ENCODE measurements around the genes TMEM252 and PIP5K1B.

DNA sequence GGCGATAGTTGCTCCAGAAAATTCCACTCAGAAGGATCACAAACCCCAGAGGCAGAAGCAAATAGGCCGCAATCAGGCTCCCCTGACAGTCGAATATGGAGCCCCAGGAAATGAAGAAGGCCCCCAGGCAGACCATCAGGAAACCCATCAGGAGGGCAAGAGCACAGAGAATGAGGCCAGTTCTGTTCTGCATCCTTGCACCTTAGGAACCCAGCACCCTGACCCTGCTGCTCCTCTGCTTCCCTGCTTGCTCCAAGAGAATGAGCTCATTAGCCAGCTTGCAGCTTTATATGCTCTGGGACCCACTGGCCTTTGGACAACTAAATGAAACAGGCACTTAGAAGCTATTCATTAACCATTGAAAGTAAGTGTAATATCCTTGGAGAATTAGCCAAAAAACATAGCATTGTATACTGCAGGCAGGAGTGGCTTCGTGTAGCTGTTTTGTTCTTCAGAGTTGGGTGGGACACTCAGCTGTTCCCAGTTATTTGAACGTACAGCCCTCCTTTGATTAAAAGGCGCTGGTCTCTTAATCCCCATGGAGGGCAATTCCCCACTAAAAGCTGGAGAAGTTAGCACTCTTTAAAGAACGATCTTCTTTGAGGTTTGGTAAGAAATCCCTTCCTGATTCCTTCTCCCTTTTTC, at the start of gene TMEM252:
TSS of gene TMEM252 (minus strand) at position 262 of the 645 bp plus-strand sequence.
- PRO-cap = bidirectional peak, plus-strand start at position 448 of the sequence, minus-strand start at position 262 of the sequence
- RAMPAGE, long total RNA, 4 experiments = no peak in any of the 4 experiments

DNA sequence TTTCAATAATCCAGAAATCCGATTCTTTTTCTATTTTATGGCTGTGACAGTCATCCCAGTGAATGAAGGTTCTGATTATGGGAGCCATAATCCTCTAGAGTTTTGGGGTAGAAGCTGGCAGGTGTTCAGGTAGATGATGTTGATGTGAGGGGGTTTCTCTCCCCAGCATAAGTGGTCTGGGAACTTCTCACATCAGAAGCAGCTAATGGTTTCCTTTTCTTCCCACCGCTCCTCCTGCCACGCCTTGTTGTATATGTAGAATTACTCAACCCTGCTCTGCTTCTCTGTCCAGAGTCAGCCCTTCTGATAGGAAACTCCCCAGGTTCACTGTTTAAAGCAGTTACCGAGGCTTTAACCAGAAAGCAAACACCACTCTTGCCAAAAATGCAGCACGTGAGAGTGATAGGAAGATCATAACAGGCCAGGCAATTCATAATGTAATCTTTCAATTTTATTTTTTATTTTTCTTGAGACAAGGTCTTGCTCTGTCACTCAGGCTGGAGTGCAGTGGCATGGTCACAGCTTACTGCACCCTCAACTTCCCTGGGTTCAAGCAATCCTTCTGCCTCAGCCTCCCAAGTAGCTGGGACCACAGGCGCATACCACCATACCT, 10.5 kb upstream of the TMEM252 start:
- PRO-cap = no peak
- RAMPAGE, long total RNA, 4 experiments = no peak in any of the 4 experiments

DNA sequence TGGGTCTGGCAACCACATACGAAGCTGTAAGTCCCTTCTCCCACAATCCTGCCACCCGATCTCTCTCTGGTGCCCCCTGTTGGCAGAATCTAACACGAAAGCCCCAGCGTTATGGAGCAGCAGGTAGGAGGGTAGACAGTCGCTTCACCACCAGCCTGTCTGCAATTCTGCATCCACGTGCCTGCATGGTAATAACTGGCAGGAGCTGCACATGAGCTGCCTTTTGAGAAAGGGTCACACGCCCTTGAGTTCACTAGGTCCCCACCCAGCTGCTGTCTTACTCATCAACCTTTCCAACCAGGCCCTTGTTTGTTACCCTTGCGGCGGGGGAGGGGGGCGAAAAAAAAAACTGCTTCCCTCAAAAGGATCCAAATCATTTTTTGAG, 19.5 kb upstream of the TMEM252 start:
- PRO-cap = unidirectional peak, minus-strand start at position 161 of the sequence
- RAMPAGE, long total RNA, 4 experiments = no peak in any of the 4 experiments

DNA sequence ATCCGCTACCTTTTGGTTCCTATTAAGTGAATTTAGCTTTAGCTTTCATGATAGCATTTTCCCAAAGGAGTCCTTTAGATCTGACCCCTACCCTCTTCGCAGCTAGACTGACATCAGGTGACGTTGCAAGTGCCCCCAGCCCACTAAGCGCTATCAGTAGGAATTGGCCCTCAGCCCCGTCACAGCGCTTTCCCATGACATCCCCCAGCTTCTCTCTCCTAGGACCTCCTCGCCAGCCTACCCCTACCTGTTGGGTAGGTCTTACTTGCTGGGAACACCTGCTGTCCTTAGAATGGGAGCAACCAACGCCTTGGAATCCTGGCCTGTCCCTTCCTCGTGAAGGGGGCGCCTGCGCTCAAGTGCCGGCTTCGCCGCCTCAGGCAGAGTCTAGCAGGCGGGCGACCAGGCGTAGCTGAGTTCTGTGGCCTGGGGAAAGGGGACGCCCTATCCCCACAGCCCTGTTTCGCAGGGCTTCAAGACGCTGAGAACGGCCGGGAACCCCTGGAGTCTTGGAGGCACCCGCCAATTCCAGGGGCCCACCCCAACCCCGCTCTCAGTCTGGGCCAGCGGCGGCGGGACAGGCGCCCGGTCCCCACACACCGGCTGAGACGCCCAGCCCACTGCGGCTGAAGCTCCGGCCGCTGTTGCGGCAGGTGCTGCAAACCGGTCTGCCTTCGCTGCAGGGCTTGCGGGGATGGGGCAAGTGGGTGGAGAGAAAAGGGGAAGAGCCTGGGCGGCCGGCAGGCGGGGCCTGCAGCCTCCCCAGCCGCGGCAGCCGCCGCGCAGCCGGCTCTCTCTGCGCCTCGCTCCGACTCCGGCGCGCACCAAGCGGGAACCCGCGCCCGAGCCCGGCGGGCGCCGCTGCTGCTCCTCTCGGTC, at the start of gene PIP5K1B:
TSS of gene PIP5K1B (plus strand) at position 793 of the 879 bp plus-strand sequence.
- PRO-cap = bidirectional peak, plus-strand start at position 765 of the sequence, minus-strand start at position 648 of the sequence
- RAMPAGE, long total RNA, 4 experiments = no peak in any of the 4 experiments

- PRO-cap = no peak
- RAMPAGE, long total RNA, 4 experiments = no peak in any of the 4 experiments
These were observed 455 bp upstream of the PABIR1 start for GRCh38 chr9:68779374-68779846.

DNA sequence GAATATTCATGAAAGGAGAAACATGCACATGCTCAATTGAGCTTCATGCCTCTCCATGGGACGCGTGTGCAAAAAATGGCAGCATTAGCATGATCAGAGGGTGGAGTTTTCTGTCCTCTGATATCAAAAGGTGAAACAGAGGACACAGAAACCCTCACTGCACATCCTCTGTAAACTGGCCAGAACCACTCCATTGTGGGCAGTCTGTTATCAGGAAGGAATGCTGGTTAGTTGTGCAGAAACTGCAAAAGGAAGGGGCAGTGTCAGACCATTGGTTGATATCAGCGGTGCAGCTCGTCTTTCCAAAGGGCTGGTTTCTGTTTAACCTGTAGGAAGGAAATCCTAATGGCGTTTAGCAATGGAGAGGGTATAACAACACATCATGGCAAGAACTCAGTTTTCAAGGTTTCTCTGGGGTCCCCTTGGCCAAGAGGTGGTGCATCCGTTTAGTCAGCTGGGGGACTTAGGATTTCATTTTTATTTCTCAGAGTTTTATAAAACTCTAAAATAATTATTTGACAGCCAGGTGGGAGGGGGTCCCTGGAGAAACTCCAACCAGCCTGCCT, 50.4 kb downstream of the FXN start:
- PRO-cap = no peak
- RAMPAGE, long total RNA, 4 experiments = no peak in any of the 4 experiments

DNA sequence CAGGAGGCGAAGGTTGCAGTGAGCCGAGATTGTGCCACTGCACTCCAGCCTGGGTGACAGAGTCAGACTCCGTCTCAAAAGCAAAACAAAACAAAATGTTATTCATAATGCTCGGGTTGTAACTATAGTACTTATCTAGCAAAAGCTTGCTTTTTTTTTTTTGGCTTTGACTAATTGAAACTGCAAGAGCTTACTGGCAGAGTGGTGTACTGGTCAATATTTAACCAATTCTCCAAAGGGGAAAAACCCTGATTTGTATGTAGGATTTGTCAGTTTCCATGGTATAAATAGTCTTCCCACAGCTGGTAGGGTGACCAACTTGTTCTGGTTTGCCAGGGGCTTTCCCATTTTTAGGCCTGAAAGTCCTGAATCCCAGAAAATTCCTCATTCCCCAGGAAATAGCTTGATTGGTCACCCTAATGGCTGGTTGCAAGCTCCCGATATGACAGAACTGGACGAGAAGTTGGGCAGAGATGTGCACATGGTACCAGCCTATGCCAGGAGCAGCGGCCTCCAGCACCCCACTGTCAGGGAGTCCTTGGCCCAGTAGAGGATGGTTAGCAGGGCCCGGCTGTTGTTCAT, 58.0 kb downstream of the FXN start:
- PRO-cap = no peak
- RAMPAGE, long total RNA, 4 experiments = no peak in any of the 4 experiments

DNA sequence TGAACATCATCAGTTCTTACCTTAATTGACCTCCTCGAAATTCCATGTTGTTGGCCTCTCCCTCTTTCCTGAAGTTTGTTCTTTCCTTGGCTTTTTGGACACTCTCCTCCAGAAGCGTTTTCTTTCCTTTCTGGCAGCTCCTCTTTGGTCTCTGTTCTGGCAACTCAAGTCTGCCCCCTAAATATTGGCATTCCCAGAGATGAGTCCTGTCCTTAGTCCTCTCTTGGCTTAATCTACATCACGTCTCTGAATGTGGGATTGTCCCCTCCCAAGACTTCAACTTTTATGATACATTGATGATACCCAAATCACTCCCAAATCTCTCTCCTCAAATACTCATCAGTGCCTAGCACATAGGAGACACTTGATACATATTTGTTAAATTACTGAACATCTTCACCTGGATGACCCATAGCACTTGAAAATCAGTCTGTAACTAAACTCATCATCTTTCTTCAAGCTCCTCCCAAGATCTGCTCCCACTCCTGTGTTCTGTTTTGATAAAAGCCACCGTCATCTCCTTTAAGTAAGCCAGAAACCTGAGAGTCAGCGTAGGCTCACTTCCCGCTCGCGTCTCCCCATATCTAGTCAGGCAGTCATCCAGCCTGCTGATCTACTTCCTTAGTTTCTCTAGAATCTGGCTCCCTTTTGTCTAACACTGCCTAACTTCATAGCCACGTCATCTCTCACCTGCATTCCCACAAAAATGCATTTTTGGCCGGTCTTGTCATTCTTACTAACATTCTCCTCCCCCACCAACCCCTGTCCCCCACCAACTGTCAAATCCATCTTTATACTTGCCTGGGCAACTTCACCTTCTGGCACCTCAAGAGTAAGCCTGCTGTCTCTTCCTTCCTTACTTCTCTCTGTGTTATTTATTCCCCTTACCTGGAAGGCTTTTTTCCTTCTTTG, 3.2 kb upstream of the TJP2 start:
- PRO-cap = no peak
- RAMPAGE, long total RNA, 4 experiments = no peak in any of the 4 experiments

GRCh38 chr9:69180751-69181039, 6.6 kb downstream of the TJP2 start:
- PRO-cap = bidirectional peak, plus-strand start at chr9:69180968, minus-strand start at chr9:69180814
- RAMPAGE, long total RNA, 4 experiments = no peak in any of the 4 experiments

- PRO-cap = no peak
- RAMPAGE, long total RNA, 4 experiments = no peak in any of the 4 experiments
These were observed 51.9 kb upstream of the ENTREP1 start for GRCh38 chr9:69273113-69273597.

GRCh38 chr9:69306950-69307264, 18.1 kb upstream of the ENTREP1 start:
- PRO-cap = no peak
- RAMPAGE, long total RNA, 4 experiments = no peak in any of the 4 experiments

GRCh38 chr9:69470633-69470871, 145.5 kb downstream of the ENTREP1 start:
- PRO-cap = no peak
- RAMPAGE, long total RNA, 4 experiments = no peak in any of the 4 experiments

- PRO-cap = no peak
- RAMPAGE, long total RNA, 4 experiments = no peak in any of the 4 experiments
These were observed 14.4 kb upstream of the CFAP95 start for GRCh38 chr9:69806078-69806762.

DNA sequence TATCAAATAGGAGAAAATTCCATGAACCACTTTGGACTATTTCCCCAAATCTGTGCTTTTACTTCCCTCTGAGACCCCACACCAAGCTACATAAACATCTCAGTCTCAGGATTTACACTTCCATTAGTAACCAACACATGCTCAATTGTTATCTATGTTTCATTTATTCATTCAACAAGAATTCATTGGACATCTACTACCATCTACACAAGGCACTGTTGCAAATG, 52.9 kb upstream of the MAMDC2 start:
- PRO-cap = no peak
- RAMPAGE, long total RNA, 4 experiments = no peak in any of the 4 experiments

- PRO-cap = no peak
- RAMPAGE, long total RNA, 4 experiments = no peak in any of the 4 experiments
These were observed 5.6 kb downstream of the MAMDC2 start for GRCh38 chr9:70049200-70049745.

GRCh38 chr9:70076436-70077187, 33.0 kb downstream of the MAMDC2 start:
- PRO-cap = bidirectional peak, plus-strand start at chr9:70076876, minus-strand start at chr9:70076719
- RAMPAGE, long total RNA, 4 experiments = no peak in any of the 4 experiments

- PRO-cap = no peak
- RAMPAGE, long total RNA, 4 experiments = no peak in any of the 4 experiments
These were observed 69.4 kb downstream of the MAMDC2 start for GRCh38 chr9:70113065-70113358.

- PRO-cap = no peak
- RAMPAGE, long total RNA, 4 experiments = no peak in any of the 4 experiments
These were observed 80.1 kb downstream of the MAMDC2 start for GRCh38 chr9:70123539-70124301.

DNA sequence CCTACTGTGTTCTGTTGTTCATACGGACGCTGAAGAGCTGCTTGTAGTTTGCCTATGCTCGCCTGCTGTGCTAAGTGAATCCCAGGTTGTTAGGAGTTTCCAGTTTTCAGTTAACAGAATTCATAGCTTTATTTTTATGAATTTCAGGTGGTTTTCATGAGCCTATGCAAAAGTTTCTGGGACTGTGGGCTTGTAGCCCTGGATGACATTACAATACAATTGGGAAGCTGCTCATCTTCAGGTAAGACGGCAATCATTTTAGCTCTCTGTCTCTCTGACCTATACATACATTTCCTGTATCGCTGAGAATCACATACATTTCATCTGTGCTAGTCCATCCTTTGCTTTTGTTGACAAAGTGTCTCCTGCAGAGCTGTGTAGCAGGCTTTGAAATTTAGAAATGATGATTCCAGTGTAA, 90.2 kb upstream of the SMC5 start:
- PRO-cap = no peak
- RAMPAGE, long total RNA, 4 experiments = no peak in any of the 4 experiments

DNA sequence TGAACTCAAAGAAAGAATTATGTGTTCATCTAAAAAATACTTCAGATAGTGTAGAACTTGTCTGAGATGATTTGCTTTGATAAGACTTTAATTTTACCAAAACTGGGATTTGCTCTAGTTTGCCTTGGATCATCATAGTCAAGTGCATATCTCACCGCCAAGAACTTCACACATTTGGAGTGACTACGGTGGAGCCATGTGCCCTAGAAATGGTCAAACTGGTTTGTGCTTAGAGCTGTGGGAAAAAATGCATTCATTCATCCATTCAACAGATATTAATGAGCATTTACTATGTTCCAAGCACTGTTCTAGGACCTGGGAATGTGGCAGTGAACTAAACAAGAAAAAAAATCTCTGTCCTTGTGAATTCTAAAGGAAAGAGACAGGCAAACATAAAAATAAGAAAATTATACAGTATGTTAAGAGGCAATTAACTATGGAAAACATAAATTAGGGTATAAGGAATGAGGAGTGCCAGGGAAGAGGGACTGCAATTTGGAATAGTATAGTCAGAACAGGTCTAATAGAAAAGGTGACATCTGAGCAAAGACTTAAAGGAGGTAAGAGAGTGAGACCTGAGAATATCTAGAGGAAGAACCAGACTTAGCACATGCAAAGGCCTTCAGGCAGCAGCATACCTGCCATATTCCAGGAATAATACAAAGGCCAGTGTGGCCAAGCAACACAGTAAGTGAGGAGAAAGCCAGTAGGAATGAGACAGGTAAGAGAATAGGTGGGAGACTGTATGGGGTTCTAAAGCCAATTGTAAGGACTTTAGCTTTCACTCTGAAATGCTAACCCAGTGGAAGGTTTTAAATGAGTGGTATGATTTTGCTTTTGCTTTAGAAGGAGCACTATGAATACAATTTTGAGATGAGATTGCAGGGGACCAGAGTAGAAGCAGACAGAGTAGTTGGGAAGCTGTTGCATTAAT, 44.8 kb upstream of the SMC5 start:
- PRO-cap = no peak
- RAMPAGE, long total RNA, 4 experiments = no peak in any of the 4 experiments

All from gastroesophageal sphincter (tissue), 4 donors.